Non-pigmented ciliary epithelial cell (primary cell): ENCODE measurements around the gene SIGLEC15.

DNA sequence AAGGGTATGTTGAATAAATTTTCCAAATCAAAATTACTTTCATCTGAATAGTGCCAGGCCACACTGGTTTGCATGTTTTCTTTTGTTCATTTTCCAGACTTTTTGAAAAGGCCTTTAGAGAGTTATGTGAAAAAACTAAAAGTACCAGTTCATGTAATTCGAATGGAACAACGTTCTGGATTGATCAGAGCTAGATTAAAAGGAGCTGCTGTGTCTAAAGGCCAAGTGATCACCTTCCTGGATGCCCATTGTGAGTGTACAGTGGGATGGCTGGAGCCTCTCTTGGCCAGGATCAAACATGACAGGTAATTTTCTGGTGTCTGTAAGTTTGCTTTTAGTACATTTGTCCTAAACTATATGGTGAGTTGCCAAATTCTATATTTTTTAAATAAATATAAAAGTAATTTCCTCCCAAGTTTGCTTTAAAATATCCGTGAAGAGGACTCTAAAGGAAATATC is 101.8 kb downstream of the GALNT1 start:
- RRBS: no CpG with 5 or more reads among the region's 3 CpGs

DNA sequence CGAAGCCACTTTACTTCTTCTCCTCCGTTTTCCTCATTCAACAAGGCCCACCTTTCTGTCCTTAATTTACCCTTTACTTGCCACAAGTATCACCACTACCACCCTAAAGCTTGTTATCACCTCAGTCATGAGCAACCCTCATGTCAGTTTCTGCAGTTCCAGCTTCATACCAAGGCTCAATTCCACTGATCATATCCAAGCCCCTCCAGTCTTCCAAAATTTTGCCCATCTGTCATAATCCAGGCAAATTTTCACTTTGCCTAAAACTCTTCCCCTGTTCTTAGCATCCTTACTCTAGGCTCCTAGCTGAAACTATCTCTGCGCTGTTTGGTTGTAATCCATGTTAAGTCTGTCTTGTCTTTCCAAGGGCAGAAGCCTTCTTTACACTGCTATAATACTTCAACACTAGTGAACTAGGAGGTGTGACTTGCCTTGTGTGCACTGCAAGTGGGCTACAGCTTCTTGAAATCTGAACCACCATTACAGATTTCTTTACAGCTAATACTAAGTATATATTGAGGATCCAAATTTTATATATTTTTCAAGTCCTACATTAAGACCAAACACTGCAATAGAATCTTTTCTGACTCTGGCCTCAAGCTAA is 26.1 kb downstream of the C18orf21 start:
- RRBS: no CpG with 5 or more reads among the region's 3 CpGs

DNA sequence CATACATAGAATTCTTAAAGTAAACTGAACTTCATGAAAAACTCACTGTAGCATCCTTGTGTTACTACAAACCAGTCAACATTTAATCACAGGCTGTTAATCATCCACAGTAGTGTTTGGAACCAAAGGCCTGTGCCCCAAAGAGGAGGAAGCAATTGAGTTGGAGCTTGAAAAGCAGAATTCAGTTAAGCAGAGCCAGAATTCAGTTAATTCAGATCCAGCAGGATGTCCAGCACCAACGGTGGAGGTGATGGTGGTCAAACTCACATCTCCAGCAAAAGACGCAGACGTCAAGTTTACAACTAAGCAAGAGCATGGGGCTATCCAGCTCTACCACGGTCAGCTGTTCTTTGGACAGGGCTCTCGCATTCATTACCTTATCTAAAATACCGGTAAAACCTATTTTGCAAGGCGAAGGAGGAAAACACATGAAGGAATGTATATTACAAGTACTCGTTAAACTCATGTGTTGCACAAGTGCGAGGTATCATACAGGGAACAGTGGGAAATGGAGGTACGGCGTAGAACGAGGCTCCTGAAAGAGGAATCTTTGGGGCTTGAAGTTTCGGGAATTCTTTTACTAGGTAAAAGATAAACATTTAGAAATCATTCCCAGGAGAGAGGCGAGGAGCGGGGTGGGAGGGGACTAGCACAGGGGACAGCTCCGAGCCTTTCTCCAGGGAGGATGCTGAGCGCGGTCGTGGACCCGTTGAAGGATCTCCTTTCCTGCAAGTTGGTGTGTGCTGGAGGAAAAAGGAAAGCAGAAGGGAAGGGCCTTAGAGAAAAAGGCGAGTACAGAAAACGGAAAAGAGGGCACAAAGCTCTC is 942 bp downstream of the SLC39A6 start:
- RRBS: no CpG with 5 or more reads among the region's 22 CpGs

- RRBS: no CpG with 5 or more reads among the region's 4 CpGs
These were observed 26.7 kb downstream of the ELP2 start for GRCh38 chr18:36156438-36156728.

GRCh38 chr18:36157125-36157780 is 27.6 kb downstream of the ELP2 start:
- RRBS: no CpG with 5 or more reads among the region's 2 CpGs

GRCh38 chr18:36176558-36177378 is 10.5 kb upstream of the MOCOS start:
- RRBS: no CpG with 5 or more reads among the region's 12 CpGs

- RRBS: no CpG with 5 or more reads among the region's 1 CpG
These were observed 2078.9 kb upstream of the CELF4 start for GRCh38 chr18:39644440-39644903.

- RRBS: no CpG with 5 or more reads among the region's 9 CpGs
These were observed 343.8 kb downstream of the PIK3C3 start for GRCh38 chr18:42298683-42299309.

DNA sequence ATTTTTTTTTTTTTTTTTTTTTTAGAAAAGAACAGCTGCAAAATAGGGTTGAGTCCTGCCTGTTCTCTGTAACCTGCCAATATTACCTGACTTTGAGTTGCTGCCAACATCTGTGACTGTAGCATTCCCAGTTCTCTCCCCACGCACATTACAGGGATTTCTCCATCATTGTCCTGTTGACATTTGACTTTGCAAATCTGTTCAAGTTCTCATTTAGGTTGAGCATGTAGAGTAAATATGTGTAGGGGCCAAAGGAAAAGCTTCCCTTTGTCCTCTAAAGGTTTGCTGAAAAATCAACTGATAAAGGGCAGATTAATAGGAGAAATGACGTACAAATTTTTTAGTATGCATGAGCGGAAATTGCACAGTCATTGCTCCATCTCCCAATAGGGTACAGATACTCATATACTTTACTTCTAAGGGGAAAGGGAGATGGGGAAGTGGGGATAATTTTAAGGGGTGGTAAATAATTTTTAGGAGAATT is 385.5 kb downstream of the PIK3C3 start:
- RRBS: no CpG with 5 or more reads among the region's 3 CpGs

GRCh38 chr18:42706532-42707185 is 408.8 kb downstream of the RIT2 start:
- RRBS: no CpG with 5 or more reads among the region's 9 CpGs

DNA sequence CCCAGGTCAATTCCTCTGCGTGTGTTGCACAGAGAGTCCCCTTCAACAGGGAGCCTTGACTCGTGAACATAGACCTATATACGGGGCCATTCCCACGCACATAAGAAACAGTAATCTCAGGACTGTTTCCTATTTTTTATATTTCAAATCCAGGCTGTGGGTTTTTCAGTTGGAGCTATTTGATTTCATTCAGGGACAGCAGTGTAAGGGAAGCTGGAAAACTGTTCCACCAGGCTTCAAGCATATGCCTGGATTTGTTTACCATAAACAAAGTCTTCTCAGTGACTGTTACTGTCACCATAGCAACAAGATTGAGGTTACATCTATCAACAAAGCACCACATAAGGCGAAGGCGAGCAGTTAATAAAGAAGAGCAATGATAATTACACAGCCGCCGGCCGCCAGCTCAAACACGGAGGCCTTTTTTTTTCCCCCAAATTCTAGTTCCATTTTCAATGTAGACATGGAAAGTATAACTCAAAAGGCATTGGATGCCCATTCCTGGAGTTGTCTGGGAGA is 553.6 kb upstream of the SYT4 start:
- RRBS: no CpG with 5 or more reads among the region's 10 CpGs

DNA sequence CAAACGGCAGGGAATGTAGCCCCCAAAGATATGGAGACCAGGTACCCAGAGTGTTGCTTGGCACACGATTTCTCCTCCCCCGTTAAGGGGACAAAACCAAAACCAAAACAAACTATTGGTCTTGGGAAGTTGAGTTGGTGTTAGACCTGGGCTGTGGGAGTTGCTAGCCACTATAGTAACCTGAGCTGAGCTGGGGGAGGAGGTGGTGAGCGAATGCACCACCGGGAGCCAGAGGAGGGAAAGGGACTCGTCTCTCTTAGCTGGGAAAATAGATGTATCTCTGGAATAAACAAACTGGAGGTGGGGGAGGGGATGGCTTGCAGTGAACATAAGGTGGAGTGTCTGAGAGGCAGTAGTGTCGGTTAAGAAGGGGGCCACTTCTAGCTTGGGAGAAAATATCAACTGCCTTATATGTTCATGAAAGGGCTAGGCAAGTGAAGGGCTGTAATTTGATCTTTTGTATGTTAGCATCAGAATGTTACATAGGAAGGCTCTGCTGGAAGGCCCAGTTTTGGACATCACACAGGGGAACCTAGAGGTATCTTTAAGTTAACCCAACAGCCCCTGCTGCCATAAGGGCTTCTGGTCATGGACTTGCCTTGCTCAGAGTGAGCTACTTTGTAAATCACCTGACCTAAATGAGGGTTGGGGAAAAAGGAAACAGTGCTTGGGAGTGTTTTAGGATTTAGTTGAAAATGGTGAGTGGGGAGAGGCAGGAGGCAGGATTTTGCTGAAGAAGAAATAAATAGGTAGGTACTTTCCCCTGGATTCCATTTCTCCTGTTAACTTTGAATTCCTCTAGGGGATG is 2.2 kb downstream of the SETBP1 start:
- RRBS: no CpG with 5 or more reads among the region's 7 CpGs

DNA sequence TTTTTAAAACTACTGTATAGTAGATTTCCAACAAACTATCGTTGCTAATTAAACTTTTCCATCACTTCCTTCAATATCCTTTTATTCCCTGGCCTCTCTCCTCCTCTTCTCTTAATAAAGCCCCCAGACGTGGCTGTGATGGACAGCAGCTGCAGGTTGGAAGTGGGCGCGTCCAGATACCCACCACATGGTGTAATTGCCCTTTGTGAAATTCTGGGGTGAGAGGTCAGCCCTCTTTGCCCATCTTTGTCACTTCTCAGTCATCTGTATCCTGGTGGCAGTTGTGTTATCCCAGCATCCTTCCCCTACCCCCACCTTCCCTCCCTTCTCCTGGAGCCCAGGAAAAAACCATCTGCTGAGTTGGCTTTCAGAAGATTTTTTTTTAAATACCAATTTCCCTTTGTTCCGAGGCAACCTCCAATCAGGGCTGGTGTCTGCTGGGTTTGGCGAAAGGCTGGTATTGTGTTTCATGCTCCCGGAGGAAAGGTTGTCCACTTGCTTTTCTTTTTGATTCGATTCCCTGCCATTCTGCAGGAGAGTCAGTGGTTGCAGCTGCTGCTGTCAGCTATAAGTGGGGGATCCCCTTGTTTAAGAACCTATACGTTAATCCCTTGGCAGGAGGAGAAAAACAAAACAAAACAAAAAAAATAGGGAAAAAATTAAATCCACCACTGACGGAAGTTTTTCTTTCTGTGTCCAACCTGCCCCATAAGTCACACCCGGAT is 35.2 kb downstream of the SETBP1 start:
- RRBS: no CpG with 5 or more reads among the region's 11 CpGs

DNA sequence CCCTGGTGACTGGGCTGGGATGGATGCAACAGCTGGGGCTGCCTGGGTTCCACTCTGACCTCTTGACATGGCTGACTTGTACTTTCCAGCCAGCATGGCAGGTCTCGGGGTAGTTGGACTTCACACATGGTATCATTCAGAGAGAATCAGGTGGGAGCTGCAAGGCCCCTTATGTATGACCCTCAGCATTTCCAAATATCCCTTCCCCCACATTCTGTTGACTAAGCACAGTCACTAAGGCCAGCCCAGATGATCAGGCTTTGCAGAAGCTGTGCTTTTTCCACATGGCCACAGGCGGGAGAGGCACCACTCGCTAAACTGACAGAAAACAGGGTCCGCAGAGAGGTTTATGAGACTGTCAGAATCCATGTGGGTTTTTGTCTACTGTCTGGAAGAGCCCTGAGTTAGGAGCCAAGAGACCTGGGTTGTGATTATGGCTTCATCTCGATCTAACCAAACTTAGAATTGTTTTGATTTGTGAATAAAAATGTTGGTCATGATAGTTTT is 50.4 kb downstream of the SETBP1 start:
- RRBS: no CpG with 5 or more reads among the region's 5 CpGs

- RRBS: no CpG with 5 or more reads among the region's 8 CpGs
These were observed 122.3 kb downstream of the SETBP1 start for GRCh38 chr18:44802877-44803577.

- RRBS: no CpG with 5 or more reads among the region's 10 CpGs
These were observed 237.3 kb downstream of the SETBP1 start for GRCh38 chr18:44917821-44918503.

DNA sequence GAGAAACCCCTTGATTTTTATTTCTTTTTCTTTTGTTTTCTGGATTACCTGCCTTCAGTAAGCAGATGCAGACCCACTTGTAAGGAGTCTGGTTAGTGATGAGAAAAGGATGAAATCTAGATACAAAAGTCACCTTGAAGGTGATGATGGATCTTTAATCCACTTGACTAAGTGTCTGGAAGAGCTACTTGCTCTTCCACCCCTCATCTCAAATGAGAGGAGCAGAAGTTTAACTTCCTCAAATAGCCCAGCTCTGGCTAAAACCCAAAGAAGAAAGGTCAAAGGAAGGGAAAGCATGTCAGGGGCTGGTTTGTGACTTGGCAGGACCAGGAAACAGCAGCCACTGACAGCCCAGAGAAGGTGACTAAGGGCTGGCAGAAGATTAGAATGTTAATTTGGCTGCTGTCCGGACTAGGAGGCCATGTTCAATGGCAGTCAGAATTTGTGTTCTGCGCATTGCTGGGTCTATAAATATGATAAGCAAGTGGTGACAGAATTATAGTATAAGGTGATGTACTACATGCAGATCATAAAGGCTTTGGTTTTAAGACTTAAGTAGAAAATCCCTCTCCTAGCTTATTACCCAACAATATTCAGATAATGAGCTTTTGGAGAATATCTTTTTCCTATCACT is 386.2 kb downstream of the SETBP1 start:
- RRBS: no CpG with 5 or more reads among the region's 2 CpGs

GRCh38 chr18:45503747-45504232 is 111.5 kb upstream of the SLC14A2 start:
- RRBS: no CpG with 5 or more reads among the region's 2 CpGs

DNA sequence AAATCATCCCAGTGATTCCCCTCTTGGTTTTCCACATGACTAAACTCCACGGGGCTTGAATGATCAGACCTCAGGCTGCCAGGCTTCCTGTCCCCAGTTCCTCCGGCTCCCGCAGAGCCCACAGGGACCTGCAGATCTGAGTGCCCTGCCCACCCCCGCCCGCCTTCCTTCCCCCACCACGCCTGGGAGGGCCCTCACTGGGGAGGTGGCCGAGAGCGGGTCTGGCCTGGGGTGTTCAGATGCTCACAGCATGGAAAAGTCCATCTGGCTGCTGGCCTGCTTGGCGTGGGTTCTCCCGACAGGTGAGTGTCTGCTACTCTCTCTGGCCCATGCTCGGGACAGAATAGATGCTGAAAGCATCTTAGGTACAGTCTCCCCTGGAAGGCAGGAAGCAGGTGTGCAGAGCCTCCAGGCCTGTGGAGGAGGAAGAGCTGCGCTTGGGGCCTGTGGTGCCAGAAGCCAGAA is at the start of gene SIGLEC15:
SIGLEC15 (plus strand) TSS at position 197 of the 465 bp plus-strand sequence.
- RRBS: no CpG with 5 or more reads among the region's 12 CpGs

DNA sequence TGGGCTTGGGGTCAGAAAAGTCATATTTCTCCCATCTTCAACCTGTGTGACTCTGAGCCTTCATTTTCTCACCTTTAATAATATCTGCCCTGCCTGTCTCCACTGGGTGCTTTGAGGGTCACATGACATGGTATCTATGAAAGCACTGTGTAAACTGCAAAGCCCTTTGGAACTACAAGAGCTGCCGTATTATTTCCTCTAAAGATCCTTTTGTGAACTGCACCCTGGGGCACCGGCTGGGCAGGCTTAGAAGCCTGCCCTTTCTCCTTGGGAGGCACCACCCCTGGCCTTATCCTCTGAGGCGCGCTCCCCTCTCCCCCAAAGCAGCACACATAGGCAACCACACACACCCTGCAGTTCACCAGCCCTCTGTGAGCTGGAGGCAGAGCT is 10.7 kb downstream of the SIGLEC15 start:
- RRBS: no CpG with 5 or more reads among the region's 4 CpGs